Measurements from ENCODE around the gene GRK1.

GRCh38 chr13:113097921-113098425, 7.6 kb upstream of the F7 start:
- RRBS = no CpG with 5 or more reads among the region's 22 CpGs

DNA sequence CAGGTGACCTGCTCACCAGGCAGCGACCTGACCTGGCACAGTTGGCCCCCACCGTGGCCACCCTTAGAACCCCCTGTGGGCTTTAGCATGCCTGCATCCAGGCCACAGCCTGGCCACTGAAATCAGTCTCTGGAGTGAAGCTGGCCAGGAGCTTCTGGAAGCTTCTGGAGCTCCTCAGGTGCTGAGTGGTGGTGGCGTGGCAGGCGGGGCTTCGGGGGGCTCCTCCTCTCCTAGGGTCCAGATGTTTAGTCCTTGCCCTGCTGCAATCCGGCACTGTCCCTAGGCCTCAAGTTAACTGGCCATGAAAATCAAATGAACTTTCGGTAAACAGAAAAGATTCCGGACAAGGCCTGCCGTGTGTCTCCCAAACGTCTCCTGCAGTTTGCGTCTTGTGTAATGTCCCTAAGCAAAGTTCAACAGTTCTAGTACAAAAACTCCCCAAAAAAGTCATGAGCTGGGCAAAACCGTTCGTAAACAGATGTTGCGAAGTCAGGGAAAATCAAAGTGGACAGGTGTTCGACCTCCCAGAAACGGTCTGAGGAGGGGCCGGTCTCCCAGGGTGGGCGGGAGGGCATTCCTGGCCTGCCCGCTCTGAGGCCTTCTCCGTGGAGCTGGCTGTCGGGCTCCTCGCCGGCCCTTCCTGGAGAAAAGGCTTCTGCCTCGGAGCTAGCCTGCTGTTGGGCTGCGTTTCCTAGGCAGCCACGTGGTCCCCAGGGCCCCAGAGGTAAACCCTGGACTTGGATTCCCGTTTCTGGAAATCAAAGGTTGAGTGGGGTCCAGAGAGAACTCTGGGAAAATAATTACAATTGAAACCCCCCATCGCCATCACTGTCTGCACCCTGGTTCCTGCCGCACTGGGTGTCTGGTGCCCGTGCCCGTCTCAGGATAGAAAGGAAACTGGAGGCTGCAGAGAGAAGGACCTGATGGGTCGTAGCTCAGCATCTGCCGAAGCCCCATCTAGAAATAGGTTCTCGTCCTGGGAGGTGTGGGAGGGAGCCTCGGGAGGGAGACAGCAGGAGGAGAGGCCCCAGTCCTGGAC, 8.1 kb upstream of the PROZ start:
- RRBS = 78% methylated on average over 7 of the region's 35 CpGs

- RRBS = no CpG with 5 or more reads among the region's 28 CpGs
Observed at GRCh38 chr13:113179256-113180124, 21.0 kb downstream of the PROZ start.

GRCh38 chr13:113230883-113232123, 21.9 kb downstream of the CUL4A start:
- RRBS = no CpG with 5 or more reads among the region's 17 CpGs

DNA sequence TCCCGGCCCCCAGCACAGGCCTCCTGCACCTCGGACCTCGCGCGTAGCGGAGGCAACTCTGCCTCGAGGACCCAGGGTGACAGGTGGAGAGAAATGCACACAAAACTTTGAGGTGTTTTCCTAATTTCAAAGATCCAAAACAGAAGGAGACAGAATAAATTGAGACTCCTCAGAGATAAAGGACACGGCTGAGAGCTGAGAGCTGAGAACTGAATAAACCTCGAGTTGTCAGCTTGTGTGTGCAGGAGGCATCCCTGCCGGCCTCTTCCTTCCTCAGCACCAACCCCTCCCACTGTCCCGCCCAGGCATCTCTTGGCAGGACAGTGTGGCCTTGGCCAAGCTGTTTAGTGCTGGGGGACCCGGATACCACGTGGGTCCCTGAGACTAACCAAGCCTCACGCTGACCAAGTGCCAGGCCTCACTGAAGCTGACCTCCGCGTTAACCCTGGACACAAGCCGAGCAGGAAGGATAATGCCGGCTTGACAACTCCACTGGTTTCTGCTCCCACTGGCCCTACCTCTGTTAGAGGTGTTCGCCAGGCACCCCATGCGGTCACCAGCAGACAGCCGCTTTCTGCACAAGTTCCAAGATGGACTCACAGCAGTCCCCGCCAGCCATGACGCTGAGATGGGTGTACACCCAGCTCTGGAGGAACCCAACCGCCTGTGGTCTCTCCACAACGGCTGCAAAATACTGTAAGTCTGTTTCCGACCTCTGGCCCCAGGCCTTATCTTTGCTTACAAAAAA, 12.5 kb downstream of the GRTP1 start:
- RRBS = 51% methylated on average over 5 of the region's 26 CpGs

GRCh38 chr13:113380317-113380798, 16.4 kb upstream of the GRTP1 start:
- RRBS = no CpG with 5 or more reads among the region's 6 CpGs

GRCh38 chr13:113393811-113394566, 30.1 kb upstream of the GRTP1 start:
- RRBS = 1% methylated on average over 22 of the region's 66 CpGs

- RRBS = 78% methylated on average over 15 of the region's 47 CpGs
Observed at GRCh38 chr13:113401294-113402196, 37.6 kb upstream of the GRTP1 start.

DNA sequence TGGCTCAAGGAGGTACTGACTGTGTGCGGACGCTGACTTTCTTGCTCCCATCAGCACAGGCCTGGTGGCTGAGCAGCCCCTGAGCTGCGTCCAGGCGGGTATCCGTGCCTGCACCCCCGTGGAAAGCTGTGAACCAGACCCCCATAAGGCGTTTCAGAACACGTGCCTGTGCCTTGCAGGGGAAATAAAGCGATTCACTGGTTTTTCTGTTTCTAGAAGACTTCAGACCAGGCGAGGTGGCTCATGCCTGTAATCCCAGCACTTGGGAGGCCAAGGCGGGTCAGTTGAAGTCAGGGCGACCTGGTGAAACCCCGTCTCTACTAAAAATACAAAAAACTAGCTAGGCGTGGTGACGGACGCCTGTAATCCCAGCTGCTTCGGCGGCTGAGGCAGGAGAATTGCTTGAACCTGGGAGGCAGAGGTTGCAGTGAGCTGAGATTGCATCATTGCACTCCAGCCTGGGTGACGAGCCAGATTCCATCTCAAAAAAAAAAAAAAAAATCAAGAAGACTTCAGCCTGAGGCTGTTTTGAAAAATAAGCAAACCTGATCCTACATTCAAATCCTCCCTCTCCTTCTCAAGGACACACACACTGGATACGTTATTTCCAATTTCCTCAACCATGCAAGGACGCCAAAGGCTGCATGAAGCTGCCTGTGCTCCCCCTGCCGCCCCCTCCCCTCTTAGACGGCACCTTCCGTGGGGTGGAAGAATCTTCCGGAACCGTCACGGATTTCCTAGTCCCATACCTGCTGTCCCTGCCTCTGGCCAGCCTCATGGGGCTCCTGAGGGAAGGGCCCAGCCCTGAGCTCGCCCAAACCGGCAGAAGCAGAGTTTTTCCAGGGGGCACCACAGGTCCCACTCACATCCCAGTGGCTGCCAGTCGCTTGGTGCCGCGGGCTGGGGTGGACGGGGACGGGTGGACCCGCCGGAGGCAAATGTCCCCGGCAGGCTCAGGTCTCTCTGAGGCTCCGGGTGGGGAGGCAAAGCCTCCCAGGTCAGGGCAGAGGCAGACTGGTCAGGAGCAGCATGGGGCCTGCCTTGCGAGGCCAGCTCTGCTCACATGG, 25.2 kb downstream of the ADPRHL1 start:
- RRBS = 77% methylated on average over 7 of the region's 39 CpGs

- RRBS = no CpG with 5 or more reads among the region's 11 CpGs
Observed at GRCh38 chr13:113510154-113510633, 19.4 kb downstream of the TMCO3 start.

- RRBS = 21% methylated on average over 4 of the region's 26 CpGs
Observed at GRCh38 chr13:113549117-113549915, 35.2 kb upstream of the TFDP1 start.

DNA sequence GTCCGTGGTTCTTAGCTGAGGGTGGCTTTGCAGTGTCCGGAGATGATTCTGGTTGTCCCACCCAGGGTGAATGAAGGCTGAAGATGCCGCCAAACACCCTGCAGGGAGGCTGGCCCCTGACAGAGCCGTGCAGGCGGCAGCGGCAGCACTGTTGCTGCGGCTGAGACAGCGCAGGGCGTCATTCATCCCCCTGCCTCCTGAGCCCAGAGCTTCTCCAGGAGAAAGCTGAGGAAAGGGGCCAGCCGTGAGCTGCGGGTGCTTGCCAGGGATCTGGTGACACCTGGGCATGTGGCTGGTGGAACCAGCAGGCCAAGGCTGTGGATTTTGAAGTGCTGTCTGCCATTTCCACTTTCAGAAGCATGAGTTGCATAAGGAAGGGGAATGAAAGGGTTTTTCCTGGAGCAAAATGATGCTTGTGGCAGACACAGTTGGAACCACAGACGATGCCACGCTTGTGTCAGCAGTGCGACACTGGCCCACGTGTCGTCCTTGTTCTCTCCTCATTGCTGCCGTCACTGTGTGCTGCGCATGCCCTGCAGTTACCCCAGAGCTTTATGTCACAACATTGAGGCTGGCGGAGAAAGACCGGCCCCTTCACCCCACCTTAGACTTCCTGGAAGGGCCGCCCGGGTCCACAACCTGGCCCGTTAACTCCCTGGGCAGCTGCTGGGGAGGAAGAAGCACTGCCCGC, 22.6 kb downstream of the TFDP1 start:
- RRBS = no CpG with 5 or more reads among the region's 24 CpGs

DNA sequence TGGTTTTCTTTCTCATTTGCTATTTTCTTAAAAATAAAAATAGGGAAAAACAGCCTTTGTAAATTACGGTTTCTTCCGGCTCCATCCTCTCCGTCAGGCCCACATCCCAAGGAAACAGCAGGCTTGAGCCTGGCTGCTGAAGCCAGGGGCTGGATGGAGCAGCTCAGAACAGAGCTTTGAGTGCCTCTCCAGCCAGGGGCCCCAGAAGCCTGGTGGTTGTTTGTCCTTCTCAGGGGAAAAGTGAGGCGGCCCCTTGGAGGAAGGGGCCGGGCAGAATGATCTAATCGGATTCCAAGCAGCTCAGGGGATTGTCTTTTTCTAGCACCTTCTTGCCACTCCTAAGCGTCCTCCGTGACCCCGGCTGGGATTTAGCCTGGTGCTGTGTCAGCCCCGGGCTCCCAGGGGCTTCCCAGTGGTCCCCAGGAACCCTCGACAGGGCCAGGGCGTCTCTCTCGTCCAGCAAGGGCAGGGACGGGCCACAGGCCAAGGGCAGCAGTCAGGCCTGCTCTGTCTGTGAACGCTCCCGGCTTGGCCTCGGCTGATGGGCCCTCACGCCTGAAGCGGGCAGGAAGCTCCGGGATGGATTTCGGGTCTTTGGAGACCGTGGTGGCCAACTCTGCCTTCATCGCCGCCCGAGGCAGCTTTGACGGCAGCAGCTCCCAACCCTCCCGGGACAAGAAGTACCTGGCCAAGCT, at the start of gene GRK1:
GRK1 (plus strand) TSS at position 412 of the 695 bp plus-strand sequence.
- RRBS = 75% methylated on average over 14 of the region's 27 CpGs

GRCh38 chr13:113726270-113726654, 32.8 kb upstream of the TMEM255B start:
- RRBS = 86% methylated on average over 1 of the region's 30 CpGs

GRCh38 chr13:113736090-113736859, 22.8 kb upstream of the TMEM255B start:
- RRBS = 75% methylated on average over 2 of the region's 18 CpGs

- RRBS = no CpG with 5 or more reads among the region's 17 CpGs
Observed at GRCh38 chr13:113741819-113742514, 17.1 kb upstream of the TMEM255B start.

DNA sequence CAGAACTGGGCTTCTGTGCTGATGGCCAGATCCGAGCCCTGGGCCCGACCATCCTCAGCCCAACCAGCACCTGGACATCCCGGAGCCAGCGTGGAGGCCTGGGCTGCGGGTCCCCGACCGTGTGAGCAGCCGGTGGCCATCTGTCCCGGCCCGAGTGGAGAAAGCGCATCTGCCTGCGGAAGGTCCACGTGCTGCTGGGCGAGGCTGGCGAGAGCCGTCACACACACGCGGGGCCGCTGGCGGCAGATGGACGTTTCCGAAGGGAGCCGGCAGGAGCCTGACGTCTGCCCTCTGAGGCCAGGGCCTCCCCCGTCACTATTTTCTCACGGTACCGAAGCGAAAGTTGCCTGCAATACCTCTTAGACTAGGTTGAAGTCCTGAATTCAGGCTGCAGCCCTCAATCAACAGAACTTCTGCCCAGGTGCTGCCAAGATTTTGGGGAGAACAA, 45.4 kb downstream of the GAS6 start:
- RRBS = 88% methylated on average over 6 of the region's 28 CpGs

DNA sequence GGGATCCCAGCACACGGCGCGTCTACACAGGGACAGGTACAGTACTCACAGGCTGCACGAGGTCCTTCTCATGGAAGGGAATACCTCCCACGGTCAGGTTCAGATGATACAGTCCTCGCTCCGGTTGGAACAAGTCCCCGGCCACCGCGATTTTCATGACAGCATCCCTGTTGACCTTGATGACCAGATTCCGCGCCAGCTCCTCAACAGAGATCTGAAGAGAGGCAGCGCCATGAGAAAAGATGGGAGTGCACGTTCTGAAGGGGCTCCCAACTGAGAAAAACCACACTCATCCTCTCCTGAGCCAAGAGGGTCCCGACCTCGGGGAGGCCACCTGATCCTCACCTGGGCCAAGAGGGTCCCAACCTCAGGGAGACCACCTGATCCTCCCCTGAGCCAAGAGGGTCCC, 35.4 kb downstream of the GAS6 start:
- RRBS = no CpG with 5 or more reads among the region's 16 CpGs

GRCh38 chr13:113837051-113838321, 26.4 kb downstream of the GAS6 start:
- RRBS = no CpG with 5 or more reads among the region's 30 CpGs

DNA sequence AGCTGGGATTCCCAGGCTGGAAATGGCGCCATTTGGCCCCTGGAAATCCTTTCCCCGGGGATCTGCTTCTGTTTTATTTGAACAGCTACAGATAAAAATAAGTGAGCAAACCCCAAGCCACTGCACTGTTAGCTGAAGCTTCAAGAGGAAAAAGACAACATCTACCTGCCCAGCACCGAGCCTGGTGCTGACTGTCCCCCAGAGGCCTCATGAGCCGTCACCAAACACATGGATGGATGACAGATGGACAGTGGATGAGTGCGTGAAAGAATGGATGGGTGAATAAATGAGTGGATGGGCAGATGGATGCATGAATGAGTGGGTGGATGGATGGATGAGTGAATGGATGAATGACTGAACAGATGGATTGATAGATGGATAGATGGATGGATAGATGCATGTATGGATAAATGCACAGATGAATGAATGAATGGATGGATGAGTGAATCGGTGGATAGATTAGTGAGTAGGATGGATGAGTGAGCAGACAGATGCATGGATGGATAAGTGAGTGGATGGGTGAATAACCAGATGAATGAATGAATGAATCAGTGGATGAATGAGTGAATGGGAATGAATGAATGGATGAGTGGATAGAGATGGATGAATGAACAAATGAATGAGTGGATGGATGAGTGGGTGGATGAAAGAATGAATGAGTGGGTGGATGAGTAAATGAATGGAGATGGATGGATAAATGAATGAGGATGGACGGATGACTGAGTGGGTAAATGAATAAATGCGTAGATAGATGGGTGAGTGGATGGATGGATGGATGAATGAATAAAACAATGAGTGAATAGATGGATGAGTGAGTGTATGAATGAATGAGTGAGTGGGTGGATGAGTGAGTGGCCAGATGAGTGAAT, 13.2 kb downstream of the GAS6 start:
- RRBS = no CpG with 5 or more reads among the region's 8 CpGs

Data from BE2C (cell line).